Camera-type eye (tissue), 1 donor: ENCODE data around the genes MRAS, CEP70, PRR23C and RBP1.

- RAMPAGE, long total RNA = no peak
Measured at GRCh38 chr3:138348486-138349566, at the start of gene MRAS. TSS of gene MRAS (plus strand) at chr3:138348579.

DNA sequence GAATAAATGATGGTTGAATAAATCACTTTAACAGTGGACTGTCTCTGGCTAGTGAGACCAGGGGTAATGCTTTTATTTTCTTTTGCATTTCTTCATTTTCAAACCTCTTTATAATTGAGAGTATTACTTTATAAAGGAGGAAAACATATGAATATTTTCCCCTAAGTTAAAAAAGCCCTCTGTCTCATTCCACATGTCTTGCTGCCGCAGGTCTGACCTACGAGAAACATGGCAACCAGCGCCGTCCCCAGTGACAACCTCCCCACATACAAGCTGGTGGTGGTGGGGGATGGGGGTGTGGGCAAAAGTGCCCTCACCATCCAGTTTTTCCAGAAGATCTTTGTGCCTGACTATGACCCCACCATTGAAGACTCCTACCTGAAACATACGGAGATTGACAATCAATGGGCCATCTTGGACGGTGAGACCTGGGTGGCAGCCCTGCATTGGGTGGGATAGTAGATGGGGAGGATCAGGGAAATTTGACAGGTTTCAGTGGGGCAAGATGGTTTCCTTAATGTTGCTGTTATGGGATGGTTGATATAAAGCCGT is 24.4 kb downstream of the MRAS start:
- RAMPAGE, long total RNA = no peak

- RAMPAGE, long total RNA = no peak
Measured at GRCh38 chr3:138381367-138381954, 33.1 kb downstream of the MRAS start.

GRCh38 chr3:138389955-138390812 is 41.8 kb downstream of the MRAS start:
- RAMPAGE, long total RNA = no peak

DNA sequence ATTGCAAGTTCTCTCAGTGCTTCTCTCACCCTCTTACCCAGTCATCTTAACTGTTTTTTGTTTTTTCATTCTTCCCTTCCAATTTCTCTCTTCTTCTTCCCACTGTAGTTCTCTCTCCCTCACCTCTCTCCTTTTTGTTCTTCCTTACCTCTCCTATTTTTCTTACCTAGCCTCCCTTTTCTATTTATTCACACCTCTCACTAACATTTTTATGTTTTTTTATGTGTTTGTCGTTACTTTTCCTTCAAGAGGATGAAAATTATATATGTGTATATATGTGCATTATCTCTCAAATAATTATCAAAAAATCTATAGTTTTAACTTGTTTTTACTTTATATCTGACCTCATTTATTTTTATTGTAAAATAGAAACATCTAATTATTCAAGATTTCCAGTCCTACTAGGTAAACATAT is 58.3 kb downstream of the CEP70 start:
- RAMPAGE, long total RNA = no peak

DNA sequence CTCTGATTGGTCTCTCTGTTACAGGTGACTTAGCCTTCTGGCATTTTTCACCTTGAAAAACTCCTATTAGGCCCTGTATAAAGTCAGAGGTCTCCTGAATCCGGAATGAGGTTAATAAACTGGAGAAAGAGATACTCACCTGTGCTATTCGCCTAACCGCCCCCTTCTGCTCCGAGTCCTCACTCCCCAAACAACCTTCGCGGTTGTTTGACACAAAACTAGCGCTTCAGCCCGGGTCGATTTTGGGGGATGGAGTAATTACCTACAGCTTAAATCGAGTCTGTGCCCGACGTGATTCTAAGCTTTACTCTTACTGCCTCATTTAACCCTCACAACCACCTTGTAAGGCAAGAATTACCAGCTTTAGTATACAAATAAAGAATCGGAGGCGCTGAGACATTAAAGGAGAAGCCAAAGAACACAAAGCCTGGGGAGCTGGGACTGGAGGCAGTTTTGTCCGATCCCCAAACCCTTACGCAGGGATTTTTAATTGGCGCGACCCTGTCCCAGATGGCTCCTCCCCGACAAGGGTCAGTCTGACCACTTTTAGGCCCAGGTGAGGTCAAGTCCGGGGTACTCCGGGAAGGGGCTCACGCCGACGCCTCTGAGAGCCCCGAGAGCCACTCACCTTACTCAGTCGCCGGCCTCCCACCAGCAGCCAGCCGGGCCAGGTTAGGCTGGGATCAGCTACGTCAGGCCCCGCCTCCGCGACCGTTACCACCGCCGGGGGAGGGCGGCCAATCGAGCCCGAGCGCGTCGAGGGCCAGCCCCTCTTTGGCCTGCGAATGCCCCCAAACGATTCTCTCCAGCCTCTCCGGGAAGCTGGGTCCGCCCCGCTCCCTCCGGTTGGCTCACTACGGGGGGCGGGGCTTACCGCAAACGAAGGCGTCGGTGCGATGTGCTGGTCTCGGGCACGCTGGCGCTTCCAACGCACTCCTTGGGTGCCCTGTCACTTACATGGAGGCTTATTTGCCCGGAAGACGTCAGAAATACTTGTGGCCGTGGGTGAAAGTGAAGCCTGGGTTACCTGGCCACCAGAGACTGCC is at the start of gene CEP70:
Gene CEP70 (minus strand): TSS at position 691 of the 1,046 bp plus-strand sequence.
- RAMPAGE, long total RNA = no peak

DNA sequence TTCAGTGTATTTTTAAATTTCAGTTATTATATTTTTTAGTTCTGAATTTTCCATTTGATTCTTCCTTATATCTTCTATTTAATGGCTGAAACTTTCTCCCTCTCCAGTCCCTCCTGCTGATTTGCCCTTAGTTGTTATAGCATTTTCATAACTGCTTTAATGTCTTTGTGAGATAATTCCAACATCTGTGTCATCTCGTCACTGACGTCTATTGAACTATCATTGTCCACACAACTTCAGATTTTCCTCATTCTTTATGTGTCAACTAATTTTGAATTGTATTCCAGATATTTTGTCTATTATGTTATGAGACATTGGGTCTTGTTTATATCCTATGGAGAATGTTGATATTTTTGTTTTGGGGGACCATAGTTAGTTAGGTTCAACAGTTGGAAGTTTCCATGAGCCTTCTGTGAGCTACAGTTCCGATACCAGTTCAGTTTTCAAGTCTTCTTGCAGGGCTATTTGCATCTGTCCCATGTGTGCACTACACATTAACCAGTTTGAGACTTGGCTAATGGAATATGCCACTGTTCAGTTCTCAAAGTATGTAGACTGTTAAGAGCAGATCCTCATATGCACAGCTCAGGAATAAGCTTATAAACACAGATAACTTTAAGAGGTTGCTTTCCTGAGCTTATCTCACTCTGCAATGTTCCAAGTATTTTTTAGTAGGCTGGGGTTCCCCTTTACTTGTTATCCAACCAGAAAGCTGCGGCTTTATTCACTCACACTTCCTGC is 108.9 kb downstream of the PIK3CB start:
- RAMPAGE, long total RNA = no peak

DNA sequence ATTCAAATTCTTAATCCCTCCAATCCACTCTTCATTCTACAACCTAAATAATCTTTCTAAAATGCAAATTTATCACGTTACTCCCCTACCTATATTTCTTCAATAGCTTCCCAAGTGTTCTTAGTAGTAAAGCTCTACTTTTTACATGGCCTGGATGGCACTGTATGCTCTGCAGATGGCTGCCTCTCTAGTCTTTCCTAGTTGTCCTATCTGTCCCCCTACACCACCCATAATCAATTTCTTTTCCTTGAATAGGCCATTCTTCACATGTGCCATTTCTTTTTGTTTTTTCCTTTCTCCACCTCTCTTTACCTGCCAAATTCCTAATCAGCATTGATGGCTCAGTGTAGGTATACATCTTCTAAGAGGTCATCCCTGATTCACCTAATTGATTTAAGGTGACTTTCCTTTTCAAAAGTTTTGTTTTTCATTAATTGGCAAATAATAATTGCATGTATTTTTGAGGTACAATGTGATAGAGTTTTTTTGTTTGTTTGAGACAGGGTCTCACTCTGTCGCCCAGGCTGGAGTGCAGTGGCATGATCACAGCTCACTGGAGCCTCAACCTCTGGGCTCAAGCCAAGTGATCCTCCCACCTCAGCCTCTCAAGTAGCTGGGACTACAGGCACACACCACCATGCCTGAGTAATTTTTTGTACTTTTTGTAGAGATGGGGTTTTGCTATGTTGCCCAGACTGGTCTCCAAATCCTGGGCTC is 85.2 kb downstream of the PIK3CB start:
- RAMPAGE, long total RNA = no peak

DNA sequence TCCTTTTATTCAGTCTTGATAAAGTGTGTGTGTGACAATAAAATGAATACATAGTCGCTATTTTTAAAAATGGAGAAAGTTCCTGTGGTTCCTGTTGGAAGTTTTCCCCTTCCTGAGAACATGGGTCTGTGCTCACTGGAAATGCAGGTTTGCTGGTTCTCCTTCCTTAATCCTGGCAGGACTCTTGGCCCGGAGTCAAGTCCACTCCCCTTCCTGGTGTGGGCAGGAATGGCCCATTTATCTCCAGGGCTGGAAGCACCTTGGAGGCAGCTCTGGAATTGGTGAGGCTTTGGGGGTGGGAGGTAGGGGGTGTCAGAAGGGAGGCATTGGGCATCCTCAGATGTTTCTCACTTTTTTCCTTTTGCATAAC is 30.1 kb downstream of the FOXL2 start:
- RAMPAGE, long total RNA = no peak

DNA sequence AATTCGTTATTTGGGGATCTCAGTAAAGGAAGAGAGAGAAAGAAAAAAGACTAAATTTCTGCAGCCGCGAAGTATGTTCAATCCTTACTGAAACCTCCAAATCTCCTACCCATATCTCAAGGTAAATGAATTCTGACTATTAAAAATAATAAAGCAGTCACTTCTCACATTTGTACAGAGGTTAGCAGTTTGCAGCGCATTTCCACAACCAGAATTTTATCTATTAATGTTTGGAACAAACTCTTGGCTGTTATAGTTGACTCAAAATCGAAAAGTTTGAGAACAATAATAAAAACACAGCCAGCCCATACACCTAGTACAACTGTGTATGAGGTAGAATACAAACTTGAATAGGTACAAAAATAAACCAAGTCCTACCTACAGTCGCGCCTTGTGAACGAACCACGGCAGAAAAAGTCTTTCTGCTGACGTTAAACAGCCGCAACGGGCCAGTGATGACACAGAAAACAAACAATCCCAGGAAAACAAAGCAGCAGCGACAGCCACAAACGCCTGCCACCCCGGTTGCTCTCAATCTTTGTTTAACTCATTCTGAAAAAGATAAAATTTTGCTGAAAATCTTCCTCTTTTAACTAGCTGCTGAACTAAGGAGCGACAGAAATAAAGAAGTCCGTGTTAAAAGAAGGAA is 3.2 kb downstream of the FOXL2 start:
- RAMPAGE, long total RNA = no peak

- RAMPAGE, long total RNA = no peak
Measured at GRCh38 chr3:138944757-138945829, 1.8 kb downstream of the FOXL2 start.

DNA sequence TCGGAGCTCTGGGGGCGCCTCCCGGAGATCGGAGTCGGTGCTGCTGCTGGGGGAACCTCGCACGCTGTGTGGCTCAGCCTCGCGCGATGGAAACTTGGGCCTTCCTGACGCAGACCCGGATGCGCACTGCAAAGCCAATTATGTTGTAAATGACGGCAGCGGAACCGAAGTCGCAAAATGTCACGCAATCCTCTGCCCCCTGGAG is at the start of gene PRR23C:
Gene PRR23C (minus strand): TSS at position 145 of the 205 bp plus-strand sequence.
- RAMPAGE, long total RNA = no peak

GRCh38 chr3:139519830-139520465 is 19.6 kb downstream of the RBP1 start:
- RAMPAGE, long total RNA = no peak

- RAMPAGE, long total RNA = start-site peak on the minus strand at chr3:139539523-139539721, 419 reads
Measured at GRCh38 chr3:139539231-139540045, at the start of gene RBP1. TSS of gene RBP1 (minus strand) at chr3:139539742.

DNA sequence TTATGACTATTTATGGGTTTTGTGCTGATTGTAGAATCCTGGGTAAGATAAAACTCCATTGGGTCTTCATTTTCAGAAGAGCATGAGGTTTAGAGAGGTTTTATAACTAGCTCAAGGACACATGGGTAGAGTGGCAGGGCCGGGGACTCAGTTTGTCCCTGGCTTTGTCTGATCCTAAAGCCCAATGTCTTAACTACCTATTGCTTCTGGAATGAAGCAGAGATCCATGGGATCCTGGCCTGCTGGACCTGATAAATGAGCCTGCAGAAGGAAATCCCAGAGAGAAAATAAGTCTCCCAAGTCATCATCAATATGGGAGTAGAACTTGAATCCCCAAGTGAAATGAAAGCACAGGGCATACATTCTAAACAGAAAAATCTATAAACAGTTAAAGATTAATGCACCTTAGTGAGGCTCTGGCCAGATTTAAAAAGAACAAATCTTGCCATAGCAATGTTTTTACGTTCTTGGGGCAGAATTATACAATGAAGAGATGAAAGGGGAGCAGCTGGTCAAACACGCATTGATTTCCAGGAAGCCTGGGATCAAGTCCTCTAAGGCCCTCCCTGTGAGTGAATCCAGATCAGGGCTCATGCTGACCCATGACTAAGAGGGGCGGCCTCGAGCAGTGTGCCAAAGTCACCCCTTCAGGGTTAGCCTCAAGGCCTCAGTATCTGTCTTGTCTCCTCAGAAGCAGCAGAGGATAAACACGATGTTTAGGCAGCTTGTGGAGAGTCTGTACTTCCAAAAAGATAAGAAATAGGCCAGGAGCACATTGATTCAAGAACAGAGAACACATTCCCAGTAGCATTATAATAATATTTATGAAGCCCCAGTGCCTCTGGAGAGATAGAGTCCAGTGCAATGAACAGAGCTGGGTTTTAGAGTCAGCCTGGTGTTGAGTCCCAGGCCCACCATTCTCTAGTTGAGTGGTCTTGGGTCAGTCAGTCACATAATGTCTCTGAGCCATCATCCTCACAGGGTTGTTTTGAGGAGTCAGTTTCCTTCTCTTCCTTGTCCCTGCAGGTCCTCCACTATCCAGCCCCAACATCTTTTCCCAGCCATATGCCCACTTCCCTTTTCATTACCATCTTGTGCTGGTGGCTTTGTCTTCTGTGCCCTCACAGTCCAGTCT is 9.2 kb upstream of the RBP1 start:
- RAMPAGE, long total RNA = no peak

DNA sequence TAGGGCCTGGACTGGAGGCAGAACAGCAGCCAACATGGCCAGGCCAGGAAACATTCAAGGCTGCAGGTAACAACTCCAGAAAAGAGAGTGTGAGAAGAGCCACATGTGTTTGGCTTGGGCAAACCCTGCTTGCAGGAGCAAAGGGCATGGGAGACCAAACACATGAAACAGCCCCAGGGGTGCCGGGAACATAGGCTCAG is 99.2 kb upstream of the CLSTN2 start:
- RAMPAGE, long total RNA = no peak

- RAMPAGE, long total RNA = no peak
Measured at GRCh38 chr3:139936545-139936917, 1.5 kb downstream of the CLSTN2 start.

GRCh38 chr3:140386247-140386796 is 291.5 kb upstream of the TRIM42 start:
- RAMPAGE, long total RNA = no peak

- RAMPAGE, long total RNA = no peak
Measured at GRCh38 chr3:140945844-140947079, 4.6 kb downstream of the SLC25A36 start.

DNA sequence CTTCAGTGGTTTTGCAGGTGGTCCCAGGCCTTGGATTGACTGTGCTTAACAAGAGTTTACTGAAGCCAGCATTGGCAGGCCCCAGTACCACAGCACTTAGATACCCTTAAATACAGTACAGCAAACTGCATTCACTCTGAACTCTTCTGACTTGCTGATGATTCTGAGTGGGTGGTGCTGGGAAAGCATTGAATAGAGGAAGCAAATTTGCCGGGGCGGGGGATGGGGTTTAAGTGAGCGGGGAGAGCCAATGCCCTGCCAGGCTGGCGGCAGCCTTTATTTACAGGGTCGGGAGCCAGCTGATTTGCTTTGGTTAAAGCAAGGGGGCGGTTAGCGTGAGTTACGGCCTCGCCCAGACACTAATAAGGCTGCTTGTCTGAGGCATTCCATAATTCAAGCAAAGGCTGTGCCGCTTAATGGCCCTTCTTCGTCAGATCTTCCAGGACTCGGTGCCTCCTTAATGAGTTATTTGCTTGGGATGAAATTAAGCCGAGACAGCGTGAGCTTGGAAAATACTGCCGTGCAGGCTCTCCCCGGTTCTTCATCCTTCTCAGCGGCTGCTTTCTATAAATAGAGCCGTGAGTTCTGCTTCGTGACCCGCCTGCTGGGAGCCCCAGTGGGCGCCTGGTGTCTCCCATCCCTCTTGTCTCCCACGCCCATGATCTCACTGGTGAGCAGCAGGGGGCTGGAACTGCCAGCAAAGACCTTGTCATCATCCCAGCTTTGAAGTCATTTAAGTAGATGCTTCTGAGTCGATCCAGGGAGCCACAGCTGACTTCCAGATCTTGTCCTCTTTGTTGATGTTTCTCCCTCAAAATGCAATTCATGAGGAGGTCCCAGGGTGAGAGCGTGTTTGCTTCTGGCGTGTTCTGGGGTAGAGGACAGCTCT is 25.8 kb downstream of the SPSB4 start:
- RAMPAGE, long total RNA = no peak